A172 (cell line): Measurements from ENCODE around the genes ABAT and LITAFD.

- RAMPAGE, long total RNA, result no peak
Observed at GRCh38 chr16:6548046-6548422, 529.2 kb downstream of the RBFOX1 start.

- RAMPAGE, long total RNA, result no peak
Observed at GRCh38 chr16:7303541-7304590, 1285.0 kb downstream of the RBFOX1 start.

GRCh38 chr16:7330759-7331142 is 1259.6 kb downstream of the TMEM114 start:
- RAMPAGE, long total RNA, result no peak

DNA sequence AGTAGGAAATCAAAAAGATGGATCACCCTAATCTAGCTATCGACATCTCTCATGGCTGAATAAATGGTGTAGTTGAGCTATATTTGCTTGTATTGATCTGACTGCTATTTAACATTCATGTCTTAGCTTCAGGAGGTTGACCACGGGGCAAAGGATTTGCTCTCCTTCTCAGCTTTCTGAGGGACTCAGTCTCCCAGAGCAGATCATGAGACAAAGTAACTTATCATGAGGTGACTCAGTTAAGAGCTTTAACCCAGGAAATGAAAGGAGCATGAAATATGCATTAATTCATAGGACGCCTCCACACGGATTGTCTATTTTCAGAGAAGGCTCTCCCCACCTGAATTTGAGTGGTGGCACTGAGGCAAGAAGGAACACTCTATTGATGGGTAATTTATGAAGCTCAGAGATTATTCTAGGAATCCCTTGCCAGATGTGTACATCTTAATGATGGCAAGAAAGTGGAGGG is 1257.1 kb downstream of the TMEM114 start:
- RAMPAGE, long total RNA, result no peak

DNA sequence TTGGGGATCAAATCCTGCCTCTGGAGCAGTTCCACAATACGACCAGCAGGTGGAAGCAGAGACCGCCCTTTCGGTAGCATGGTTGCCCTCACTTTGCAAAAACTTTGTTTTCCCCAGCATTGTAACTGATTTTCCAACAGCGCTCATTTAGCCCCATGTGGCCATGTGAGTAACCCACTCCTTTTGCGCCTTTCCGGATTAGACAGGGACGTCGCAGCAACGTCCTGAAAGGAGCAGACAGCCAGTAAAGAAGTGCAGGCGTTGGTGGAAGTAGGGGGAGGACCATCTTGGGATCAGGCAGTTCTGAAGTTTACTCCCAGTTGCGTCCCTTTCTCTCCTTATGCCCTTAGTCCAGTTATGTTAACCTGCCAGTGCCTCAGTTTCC is 22.5 kb downstream of the TMEM114 start:
- RAMPAGE, long total RNA, result no peak

GRCh38 chr16:8627006-8627468 is 5.5 kb downstream of the METTL22 start:
- RAMPAGE, long total RNA, result no peak

DNA sequence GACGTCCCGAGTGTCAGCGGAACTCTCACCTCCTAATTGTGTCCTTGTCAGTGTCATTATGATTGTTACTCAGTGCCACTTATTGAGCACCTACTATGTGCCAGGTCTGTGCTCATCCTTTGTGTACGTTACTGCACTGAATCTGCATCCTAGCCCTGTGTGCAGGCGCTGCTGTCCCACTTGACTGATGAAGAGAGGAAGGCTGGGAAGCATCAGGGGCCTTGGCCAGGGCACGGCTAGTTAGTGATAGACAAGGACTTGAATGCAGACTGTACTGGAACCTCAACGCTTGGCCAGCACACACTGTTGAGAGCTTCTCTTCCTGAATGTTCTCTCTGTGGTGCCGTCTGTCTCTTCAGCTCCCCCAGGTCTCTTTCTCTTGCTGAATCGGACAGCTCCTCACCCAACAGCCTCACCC is 21.1 kb downstream of the METTL22 start:
- RAMPAGE, long total RNA, result no peak

DNA sequence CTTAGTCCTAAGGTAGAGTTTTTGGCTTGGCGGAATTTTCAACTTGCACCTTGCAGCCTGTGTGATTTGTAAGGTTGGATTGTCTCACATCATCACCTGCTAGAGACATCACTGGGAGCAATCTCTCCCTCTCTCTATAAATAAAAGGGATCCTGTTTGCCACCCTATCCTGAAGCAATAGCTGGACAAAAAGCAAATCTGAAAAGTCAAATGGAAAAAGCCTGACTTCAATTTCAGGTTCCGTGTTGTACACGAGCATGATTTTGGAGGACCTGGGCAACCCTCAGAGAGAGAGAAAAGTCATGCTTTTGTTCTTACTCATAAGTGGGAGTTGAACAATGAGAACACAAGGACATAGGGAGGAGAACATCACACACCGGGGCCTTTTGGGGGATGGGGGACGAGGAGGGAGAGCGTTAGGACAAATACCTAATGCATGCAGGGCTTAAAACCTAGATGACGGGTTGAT is 22.9 kb upstream of the ABAT start:
- RAMPAGE, long total RNA, result no peak

- RAMPAGE, long total RNA, result no peak
Observed at GRCh38 chr16:8673855-8674969, at the start of gene ABAT. TSS of gene ABAT (plus strand) at chr16:8674617.

DNA sequence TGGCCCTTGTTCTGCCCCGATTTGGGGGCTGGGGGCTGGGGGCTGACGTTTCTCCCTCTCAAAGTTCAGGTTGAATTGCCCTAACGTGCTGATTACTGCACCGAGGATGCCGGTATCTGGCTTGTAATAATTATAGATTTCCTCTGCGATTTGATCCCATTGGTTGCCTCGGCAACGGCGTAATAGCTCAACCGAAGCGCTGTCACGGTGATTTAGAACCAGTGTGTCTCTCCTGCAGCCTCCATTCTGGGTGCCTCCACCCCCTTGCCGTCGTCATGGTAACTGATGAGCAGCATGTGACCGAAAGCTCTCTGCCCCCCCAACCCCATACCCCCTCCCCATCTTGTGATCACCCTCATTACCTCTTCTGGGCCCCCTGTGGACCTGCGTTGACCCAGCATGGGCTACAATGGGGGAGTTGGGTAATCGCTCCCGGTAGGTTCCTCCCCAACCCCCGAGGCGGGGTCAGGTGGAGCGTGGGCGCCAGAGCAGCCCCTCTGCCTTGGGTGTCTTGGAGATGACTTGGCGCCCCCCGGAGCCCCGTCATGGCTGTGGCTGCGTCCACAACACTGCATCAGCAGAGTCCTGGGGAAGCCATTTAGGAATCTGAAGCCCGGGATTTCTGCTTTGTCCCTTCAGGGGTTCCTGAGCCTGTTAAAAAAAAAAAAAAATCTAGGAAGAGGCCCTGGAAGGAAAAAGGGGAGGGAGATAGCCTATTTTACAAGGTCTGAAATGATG is 38.4 kb downstream of the ABAT start:
- RAMPAGE, long total RNA, result no peak

GRCh38 chr16:8720345-8721217 is 46.2 kb downstream of the ABAT start:
- RAMPAGE, long total RNA, result no peak

GRCh38 chr16:8795363-8796191 is 1.9 kb downstream of the TMEM186 start:
- RAMPAGE, long total RNA, result no peak

DNA sequence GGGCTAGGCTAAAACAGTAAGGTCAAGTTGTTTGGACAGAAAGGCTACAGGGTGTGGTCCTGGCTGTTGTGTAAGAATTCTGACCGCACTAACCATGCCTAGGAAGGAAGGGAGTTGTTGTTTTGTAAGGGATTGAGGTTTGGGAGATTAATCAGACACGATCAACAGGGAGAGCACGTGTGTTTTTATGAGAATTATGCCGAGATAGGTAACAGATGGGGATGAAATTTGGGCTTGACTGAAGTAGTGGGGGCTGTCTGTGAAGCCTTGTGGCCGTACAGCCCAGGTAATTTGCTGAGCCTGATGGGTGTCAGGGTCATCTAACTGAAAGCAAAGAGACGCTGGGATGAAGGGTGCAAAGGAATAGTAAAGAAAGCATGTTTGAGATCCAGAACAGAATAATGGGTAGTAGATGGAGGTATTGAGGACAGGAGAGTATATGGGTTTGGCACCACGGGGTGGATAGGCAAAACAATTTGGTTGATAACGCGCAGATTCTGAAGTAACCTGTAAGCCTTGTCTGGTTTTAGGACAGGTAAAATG is 33.6 kb downstream of the CARHSP1 start:
- RAMPAGE, long total RNA, result no peak

DNA sequence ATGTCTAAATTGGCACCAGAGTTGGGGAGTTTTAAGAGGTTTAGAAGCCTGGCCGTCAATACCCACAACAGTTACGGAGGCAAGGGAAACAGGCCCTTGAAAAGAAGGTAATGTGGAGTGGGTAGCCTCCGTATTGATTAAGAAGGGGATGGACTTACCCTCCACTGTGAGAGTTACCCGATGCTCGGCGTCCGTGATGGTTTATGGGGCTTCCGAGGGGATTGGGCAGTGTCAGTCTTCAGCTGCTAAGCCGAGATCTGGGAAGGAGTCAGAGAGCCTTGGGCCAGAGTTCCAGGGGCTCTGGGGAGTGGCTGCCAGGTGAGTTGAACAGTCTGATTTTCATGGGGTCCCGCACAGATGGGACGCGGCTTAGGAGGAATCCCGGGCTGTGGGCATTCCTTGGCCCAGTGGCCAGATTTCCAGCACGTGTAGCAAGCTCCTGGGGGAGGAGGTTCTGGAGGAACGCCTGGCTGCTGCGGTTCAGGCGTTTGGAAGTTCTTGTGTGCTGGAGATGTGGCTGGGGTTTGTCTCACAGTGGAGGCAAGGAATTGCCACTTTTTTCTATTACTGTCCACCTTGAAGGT is 32.7 kb downstream of the CARHSP1 start:
- RAMPAGE, long total RNA, result no peak

GRCh38 chr16:8849064-8849715 is 19.6 kb downstream of the CARHSP1 start:
- RAMPAGE, long total RNA, result no peak

- RAMPAGE, long total RNA, result no peak
Observed at GRCh38 chr16:8851767-8852520, 16.9 kb downstream of the CARHSP1 start.

GRCh38 chr16:8852521-8853914 is 15.8 kb downstream of the CARHSP1 start:
- RAMPAGE, long total RNA, result no peak

DNA sequence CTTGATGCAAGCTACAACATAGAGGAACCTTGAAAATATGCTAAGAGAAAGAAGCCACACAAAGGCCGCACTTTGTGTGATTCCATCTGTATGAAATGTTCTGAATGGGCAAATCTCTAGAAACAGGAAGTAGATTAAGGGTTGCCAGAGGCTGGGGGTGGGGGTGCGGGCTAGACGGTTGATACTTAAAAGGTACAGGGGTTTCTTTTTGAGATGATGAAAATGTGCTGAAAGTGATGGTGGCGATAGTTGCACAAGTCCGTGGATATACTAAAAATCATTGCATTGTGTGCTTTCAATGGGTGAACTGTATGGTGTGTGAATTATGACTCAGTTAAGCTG is 2.2 kb upstream of the CARHSP1 start:
- RAMPAGE, long total RNA, result no peak

- RAMPAGE, long total RNA, result no peak
Observed at GRCh38 chr16:8882134-8882605, at the start of gene LITAFD. TSS of gene LITAFD (plus strand) at chr16:8882351.

DNA sequence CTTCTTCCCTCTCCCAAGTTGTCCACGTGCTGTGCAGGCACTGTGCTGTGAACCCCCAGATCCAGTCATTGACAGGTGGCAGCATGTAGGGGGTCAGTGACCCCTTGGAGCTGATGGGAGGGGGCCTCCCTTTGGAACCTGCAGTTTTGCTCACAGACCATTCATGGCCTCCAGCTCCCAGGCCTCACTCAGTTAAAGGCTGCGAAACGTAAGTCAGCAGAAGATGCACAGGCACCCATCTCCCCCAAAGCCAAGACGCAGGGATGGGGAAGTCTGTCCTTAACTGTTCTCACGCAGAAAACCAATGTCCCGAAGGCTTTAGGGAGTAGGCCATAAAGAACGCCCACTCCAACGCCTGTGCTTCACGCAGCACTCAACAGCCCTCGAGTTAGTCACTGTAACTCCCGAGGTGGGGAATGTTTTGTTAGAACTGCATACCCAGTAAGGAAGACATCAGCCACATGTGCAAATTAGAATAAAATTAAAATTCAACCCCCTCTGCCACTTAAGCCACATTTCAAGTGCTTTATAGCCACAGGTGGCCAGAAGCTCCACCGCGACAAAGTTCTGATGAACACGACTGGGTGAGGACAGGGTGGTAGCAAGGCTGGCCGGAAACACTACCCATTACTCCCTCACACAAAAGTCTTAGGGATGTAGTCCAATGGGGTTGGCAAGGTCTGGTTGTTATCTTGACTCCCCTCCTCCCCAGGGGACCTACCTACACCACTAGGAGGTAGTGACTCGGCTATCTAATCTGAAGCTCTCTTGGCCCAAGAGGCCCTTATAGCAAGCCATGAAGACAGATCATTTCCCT is 8.1 kb downstream of the LITAFD start:
- RAMPAGE, long total RNA, result no peak